Measurements from ENCODE around the genes PLEKHM3, CRYGC and KANSL1L.

DNA sequence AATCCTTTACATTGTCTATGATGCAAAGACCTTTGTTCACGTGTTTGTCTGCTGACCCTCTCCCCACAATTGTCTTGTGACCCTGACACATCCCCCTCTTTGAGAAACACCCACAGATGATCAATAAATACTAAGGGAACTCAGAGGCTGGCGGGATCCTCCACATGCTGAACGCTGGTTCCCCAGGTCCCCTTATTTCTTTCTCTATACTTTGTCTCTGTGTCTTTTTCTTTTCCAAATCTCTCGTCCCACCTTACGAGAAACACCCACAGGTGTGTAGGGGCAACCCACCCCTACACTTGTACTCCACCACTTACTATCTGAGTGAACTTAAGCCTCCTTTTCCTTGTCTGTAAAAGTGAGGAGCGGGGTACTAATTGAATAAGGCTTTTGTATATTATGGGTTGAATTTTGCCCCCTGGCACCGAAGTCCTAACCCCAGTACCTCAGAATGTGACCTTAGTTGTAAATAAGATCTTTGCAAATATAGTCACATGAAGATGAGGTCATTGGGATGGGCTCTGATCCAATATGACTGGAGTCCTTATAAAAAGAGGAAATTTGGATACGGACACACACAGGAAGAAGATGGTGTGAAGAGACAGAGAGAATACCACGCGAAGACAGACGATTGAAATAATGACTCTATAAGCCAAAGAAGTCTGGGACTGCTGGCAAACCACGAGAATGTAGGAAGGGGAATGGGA is 98.3 kb downstream of the CPO start:
- RAMPAGE, long total RNA: no peak
- RRBS: no CpG with 5 or more reads among the region's 12 CpGs

GRCh38 chr2:207162773-207163860 is 2.6 kb downstream of the KLF7 start:
- RAMPAGE, long total RNA: no peak
- RRBS: no CpG with 5 or more reads among the region's 9 CpGs

DNA sequence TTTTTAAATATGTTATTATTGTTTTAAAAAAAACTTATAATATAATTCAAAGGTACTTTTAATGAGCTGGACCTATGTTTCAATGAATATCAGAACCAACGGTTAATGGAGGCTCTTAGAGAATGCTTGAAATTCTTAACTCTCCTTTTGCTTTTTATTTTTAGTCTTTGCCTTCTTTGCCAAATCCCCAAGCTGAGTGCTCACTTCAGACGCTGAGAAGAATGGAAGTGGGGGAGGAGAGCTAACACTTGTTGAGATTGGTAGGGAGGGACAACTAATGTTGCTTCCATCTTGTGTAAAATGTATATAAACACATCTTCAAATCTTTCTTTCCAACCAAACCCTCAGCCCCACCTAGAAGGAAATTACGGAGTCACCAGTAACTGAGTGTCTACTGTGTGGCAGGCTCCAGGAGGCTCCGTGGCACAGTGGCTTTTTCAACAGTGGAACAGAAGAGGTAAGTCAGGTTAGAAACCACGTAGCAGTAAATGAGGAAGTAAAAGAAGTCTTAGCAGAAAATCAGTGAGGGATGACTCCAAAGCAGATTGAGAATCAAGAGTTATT is 45.2 kb upstream of the CREB1 start:
- RAMPAGE, long total RNA: no peak
- RRBS: no CpG with 5 or more reads among the region's 5 CpGs

GRCh38 chr2:207501208-207501729 is 28.5 kb upstream of the CREB1 start:
- RAMPAGE, long total RNA: no peak
- RRBS: no CpG with 5 or more reads among the region's 2 CpGs

GRCh38 chr2:207681242-207682182 is 29.9 kb upstream of the CCNYL1 start:
- RAMPAGE, long total RNA: no peak
- RRBS: 14% methylated on average over 11 of the region's 76 CpGs

- RAMPAGE, long total RNA: no peak
- RRBS: no CpG with 5 or more reads among the region's 11 CpGs
Observed at GRCh38 chr2:207796625-207797513, 27.2 kb upstream of the FZD5 start.

GRCh38 chr2:207831722-207832408 is 62.2 kb upstream of the FZD5 start:
- RAMPAGE, long total RNA: no peak
- RRBS: no CpG with 5 or more reads among the region's 2 CpGs

- RAMPAGE, long total RNA: no peak
- RRBS: no CpG with 5 or more reads among the region's 2 CpGs
Observed at GRCh38 chr2:207845786-207845947, 76.0 kb upstream of the FZD5 start.

DNA sequence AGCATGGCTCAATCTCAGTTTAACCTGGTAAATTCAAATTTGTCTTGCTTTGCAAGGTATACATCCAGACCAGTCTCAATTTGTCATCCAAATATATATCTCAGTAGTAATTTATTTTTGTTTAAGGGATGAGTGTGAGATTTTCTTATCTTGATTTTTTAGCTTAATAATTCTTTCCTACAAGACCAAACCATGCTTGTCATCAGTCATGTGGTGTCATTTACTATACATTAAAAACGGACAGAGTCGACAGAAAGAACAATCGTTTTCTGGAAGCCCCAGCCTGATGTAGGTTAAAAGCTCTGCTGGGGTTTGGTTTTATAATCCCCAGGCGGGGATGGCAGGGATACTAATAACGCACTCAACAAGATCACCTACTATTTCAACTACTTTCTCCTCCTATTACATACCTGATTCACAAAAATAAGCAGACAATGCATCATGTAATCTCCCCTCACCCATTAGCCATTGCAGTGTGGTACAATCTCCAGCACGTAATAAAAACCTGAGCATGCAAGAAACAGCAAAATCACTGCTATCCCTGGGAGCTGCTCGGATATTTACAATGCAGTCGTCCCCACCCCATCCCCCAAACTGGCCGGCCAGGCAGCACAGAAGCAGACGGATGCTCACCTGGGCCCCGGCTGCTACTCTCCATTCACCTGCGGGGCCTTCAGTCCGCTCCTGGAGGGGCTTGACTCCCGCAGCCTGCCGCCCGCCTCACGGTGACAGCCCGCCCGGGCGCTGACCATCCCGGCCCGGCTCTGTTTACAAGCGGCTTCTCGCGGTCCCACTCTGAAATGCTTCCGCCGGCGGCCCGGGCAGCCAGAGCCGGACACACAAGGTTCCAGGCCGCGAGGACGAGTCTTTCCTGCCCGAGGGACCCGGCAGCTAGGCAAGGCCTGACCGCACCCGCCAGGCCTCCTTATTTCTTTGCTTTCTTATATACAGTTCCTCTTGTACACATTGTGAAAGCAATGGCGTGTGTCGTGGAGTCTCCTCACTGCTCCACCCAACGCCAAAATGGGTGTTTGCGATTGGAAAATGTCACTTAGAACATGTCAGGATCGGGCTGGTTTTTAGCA is at the start of gene PLEKHM3:
Gene PLEKHM3, minus strand, starts transcription at position 772 of the 1,085 bp plus-strand sequence.
- RAMPAGE, long total RNA: no peak
- RRBS: 2% methylated on average over 19 of the region's 42 CpGs

- RAMPAGE, long total RNA: no peak
- RRBS: no CpG with 5 or more reads among the region's 12 CpGs
Observed at GRCh38 chr2:208129625-208130291, at the start of gene CRYGC. Gene CRYGC, minus strand, starts transcription at chr2:208129828.

- RAMPAGE, long total RNA: no peak
- RRBS: no CpG with 5 or more reads among the region's 2 CpGs
Observed at GRCh38 chr2:208236285-208236544, 18.7 kb downstream of the IDH1 start.

DNA sequence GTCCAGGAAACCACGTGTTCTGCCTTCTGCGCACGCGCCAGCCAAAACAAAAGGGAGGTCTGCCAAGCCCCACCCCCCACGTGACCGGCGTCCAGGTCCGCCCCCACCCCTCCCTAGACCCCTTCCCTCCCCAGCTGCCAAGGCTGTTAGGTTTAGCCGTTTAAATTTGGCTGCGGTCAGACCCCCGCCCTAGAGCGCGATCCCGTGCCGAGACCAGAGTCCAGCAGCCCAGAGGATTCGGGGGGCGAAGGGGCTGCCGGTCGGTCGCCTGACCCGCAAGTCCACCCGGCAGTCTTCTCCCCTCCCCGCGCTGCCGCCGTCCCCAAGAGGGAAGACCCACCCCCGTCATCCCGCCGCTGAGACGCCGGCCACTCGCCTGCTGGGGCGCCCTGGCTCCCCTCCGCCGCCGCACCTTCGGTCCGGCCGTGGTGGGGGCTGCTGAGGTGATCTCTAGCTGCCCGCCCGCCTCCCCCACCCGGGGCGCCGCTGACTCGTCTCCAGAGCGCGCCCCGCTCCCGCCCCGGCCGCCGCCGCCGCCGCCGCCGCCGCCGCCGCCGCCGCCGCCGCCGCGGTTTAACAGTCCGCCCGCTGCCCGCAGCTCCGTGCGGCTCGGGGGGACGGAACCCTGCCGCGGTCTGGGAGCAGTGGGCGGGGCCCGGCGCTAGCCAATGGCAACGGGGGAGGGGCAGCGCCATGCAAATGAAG is at the start of gene KANSL1L:
Gene KANSL1L, minus strand, starts transcription at position 637 of the 705 bp plus-strand sequence.
- RAMPAGE, long total RNA: no peak
- RRBS: 1% methylated on average over 33 of the region's 80 CpGs

DNA sequence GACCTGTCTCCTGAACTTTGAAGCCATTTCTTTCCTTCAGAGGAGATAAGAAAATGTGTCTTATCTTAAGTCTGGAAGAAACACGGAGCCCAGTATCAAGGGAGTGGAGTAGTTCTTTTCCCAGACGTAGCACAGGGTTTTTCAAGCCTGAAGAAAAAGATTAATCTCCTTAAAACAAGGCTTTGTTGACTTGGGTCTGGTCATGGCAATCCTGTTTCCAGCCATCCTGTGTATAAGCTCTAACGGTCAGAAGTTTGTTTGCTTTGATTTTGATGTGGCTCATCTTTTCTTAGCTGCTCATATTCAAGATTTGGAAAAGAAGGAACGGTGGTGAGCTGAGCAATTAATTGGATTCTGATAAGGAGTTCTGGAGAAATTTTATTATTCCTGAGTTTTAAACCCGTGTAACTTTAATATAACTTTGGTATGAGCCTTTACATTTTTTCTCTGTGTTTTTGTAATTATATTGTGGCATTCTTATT is 11.4 kb upstream of the CPS1 start:
- RAMPAGE, long total RNA: no peak
- RRBS: no CpG with 5 or more reads among the region's 5 CpGs

GRCh38 chr2:210582128-210582434 is 25.7 kb downstream of the CPS1 start:
- RAMPAGE, long total RNA: no peak
- RRBS: no CpG with 5 or more reads among the region's 3 CpGs

GRCh38 chr2:210585758-210586979 is 29.8 kb downstream of the CPS1 start:
- RAMPAGE, long total RNA: no peak
- RRBS: no CpG with 5 or more reads among the region's 8 CpGs

- RAMPAGE, long total RNA: no peak
- RRBS: no CpG with 5 or more reads among the region's 7 CpGs
Observed at GRCh38 chr2:211766663-211767362, 771.8 kb downstream of the ERBB4 start.

- RAMPAGE, long total RNA: no peak
- RRBS: 60% methylated on average over 1 of the region's 4 CpGs
Observed at GRCh38 chr2:213098448-213099074, 52.9 kb downstream of the IKZF2 start.

GRCh38 chr2:213129426-213129768 is 22.0 kb downstream of the IKZF2 start:
- RAMPAGE, long total RNA: no peak
- RRBS: no CpG with 5 or more reads among the region's 3 CpGs

DNA sequence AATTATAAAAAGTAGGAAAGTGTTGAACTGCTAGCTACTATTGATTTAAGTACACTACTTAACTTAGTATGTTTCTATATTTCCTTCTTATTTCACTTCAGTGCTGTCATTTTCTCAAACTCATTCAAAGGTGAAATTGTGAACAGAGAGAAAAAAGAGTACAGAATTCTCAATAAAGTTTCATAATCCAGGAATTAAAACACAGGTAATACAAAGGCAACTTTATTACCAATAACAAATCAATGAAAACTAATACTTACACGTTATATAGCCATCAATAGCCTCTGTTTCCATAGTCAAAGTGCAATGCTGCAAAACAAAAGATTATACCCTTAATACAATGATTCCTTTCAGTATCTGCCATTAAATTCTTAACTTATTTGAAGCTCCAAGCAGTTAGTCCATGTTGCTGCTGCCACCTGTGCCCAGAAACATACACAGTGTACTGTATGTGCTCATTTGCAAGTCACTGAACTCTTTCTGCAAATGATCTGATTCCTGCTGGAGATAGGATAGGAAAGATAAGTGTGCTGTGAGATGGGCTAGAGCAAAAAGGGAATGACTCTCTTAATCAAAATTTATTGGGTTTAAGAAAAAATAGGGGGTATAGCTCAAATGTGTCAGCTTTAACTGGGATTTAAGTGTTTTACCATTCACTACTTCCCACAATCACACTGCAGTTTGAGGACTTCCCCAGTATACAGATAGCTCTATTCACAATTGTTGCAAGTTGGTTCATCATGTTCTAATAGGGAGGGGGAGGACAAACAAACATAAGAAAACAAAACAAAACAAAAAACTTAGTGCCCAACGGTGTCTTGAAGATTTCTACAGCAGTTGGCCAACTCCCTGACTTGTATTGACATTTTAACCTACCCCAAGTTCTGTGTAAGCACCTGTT is 2.8 kb downstream of the IKZF2 start:
- RAMPAGE, long total RNA: no peak
- RRBS: no CpG with 5 or more reads among the region's 2 CpGs

DNA sequence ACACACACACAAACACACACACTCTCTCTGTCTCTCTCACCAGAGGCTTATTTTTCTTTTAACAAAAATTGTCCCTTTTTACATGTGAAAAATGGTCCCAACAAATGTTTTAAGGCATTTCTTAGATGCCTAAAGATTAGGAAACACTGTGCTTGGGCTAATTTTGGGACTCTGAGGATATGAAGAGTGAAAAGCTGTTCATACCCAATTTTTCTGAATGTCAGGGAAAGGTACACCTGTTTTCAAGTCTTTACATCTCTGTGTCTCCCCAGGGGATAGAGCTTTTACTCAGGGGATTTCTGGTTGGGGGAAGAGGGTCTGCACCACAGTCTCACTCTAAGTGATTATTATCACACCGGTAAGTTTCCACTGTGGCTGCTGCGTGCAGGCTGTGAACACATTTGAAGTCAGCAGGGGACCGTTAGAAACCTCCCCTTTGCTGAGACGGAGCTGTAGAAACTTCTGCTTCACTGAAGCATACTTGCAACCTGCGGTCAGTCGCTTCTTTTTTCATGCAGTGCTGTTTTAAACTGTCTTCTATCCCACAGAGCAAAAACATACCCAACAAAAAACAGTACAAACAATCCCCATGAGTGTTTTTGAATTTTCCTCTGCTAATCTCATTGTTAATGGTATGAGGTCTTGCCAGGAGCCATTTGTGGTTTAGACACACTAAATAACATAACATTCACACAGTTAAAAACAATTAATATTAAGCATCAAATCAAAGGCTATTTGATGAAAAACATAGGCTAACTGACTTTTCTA is 51.2 kb upstream of the SPAG16 start:
- RAMPAGE, long total RNA: no peak
- RRBS: no CpG with 5 or more reads among the region's 6 CpGs

Data from epithelial cell of proximal tubule (primary cell).